Metastatic Lung Carcinoma in the Adrenal Gland (tissue), 1 donor: Measurements from ENCODE around the genes SMARCE1, KRTAP4-16 and KRTAP29-1.

- PRO-cap, result no peak
Observed at GRCh38 chr17:40203137-40203463, 16.0 kb upstream of the WIPF2 start.

DNA sequence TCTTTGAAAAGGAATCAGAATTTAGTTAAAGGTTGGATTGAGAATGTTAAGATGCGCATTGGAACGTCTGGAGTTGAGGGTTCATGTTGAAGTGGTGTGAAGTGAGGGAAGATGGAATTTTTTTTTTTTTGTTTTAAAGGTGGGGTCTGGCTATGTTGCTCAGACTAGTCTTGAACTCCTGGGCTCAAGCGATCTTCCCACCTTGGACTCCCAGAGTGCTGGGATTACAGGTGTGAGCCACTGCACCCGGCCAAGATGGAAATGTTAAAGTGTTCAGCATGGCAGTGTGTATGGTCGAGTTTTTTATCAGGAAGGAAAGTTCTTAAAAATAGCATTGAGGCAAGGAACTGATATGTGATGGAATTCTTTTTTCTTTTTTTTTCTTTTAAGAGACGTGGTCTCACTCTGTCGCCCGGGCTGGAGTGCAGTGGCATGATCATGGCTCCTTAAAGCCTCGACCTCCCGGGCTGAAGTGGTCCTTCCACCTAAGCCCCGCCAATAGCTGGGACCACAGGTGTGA is 981 bp downstream of the WIPF2 start:
- PRO-cap, result no peak

GRCh38 chr17:40322150-40322829 is 13.3 kb downstream of the RARA start:
- PRO-cap, result no peak

- PRO-cap, result no peak
Observed at GRCh38 chr17:40322830-40323448, 14.0 kb downstream of the RARA start.

DNA sequence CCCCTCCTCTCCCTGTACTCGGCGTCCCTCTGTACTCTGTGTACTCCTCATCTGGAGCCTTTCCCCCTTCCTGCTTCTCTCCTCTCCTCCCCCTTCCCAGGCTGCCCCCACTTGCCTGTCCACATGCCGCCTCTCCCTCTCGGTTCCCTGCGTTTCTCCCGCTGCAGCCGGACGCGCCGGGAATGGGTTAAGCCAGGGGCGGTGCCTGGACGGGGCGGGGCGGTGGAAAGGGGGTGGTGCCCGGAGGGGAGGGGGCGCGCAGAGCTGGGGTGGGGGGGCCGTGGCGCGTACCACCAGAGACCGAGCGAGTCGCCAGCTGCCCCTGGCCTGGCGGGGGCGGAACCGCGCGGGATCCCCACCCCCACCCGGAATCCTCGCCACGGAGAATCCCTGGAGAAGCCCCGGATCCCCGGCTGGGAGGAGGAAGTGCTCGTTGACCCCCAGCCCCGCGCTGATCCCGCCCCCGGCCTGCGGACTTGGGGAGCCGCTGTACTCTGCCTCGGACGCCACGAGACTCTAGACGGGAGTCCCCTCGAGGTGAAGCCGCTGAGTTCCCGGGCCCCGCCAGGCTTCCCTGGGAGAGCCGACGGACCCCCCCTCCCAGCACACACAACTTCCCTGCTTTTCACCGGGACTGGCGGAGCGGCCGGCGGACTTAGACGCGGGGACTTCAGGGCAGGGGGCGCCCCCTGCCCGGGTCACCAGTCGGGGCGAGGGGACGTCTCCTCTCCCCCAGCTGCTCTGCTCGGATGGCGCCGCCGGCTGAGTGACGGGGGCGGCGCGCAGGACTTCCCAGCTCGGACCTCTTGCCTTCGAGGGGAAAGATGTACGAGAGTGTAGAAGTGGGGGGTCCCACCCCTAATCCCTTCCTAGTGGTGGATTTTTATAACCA is 22.4 kb downstream of the GJD3 start:
- PRO-cap, result bidirectional peak, plus-strand start at position 261 of the sequence, minus-strand start at position 155 of the sequence; bidirectional peak, plus-strand start at position 519 of the sequence, minus-strand start at position 510 of the sequence; bidirectional peak, plus-strand start outside the sequence, minus-strand start at position 768 of the sequence

DNA sequence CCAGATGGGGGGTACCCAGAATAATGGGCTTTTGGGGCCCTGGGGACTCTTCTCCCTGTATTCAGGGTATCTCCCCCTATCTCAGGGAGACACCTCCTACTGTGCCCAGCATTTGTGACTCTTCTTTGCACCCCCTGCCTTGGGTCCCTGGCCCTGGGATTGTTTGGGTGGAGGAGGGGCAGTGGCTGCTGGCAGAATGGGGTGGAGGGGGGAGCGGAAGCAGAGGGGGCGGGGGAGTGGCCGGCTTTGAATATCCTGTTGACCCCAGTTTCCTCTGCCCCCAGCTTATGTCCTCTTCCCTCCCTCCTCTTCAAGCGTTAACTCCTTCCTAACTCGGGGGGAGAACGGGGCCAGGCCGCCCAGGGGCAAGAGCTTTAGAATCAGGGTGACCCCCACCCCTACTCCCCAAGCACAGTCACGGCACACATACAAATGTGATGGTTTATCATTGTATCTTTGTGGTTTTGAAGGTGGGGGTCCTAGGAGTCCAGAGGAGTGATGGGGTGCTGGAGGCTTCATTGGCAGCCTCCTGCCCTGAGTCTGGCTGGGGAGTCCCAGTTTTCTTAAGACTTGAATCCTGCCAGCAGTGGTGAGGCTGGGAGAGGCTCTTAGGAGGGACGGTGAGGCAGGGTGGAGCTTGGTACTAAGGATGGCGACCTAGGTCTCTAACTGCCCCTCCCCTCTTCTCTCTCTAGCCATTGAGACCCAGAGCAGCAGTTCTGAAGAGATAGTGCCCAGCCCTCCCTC is 16.7 kb downstream of the GJD3 start:
- PRO-cap, result no peak

- PRO-cap, result no peak
Observed at GRCh38 chr17:40356500-40357677, 7.6 kb downstream of the GJD3 start.

DNA sequence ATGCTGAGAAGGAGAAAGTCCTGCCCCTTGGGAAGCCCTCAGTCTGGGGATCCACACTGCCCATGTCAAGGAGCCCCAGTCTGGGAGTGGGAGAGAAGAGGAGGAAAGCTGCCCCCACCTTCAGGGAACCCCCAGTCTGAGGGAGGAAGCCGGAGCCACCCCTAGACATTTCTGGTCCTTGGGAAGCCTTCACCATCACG is 6.8 kb downstream of the GJD3 start:
- PRO-cap, result no peak

DNA sequence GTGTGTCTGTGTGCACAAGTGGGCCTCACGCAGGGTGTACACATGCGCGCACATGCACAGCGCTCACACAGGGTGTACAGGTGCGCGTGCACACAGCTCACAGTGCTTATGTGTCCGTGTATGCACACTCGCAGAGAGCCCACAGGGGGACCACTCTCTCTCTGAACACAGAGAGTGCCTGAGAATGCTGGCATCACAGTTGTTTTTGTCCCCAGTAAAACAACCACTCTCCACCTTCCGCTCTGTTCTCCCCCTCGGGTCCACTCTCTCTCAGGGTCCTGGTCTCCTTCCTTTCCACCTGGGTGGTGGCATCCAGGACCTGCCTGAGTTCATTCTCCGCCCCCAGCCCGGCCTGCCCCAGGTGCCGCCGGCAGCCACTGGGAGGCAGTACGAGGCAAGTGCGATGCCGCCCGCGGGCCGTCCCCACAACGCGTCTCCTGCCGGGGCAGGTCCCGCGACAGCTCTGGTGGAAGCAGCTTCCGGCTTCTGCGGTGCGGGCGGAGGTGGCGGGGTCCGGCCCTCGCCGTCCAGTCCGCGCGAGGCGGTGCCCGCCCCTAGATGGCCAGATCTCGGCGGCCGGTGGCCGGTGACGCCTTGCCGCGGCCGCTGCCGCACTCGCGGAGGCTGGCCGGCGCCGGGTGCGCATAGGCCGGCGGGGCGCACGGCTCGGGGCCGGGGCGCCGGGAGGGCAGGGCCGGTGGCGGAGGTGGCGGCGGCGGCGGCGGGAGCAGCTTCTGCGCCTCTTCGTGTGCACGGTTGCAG is 2.0 kb downstream of the GJD3 start:
- PRO-cap, result unidirectional peak, plus-strand start at position 387 of the sequence; unidirectional peak, plus-strand start at position 475 of the sequence

- PRO-cap, result no peak
Observed at GRCh38 chr17:40398304-40399386, 19.1 kb downstream of the TOP2A start.

DNA sequence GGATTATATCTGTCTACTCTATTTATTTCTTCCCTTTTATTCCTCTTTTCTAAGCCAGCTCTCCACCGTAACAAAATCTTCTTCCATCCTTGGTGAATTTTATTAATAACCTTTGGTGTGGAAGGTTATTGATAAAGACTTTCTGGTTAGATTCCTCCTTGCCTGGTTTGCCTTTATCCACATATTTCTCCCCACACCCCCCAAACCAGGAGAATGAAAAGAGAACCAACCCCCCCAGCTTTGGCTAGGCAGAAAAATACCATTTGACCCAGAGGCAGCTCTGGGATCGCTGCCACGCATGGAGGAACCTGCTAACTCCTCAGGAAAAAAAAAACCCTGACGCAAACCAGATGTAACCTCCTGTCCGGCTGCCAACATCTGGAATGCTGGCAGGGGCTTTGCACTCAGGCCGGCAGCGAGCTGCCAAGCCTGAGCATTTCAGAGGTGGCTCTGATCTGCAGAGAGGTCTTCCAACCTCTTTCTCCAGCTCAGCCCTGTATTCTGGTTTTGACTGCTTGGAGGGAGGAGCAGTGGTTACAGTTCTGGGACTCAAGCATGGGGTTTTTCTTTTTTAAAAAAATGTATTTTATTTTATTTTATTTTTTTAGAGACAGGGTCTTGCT is 8.1 kb downstream of the IGFBP4 start:
- PRO-cap, result no peak

GRCh38 chr17:40497456-40498132 is 3.8 kb downstream of the TNS4 start:
- PRO-cap, result no peak

DNA sequence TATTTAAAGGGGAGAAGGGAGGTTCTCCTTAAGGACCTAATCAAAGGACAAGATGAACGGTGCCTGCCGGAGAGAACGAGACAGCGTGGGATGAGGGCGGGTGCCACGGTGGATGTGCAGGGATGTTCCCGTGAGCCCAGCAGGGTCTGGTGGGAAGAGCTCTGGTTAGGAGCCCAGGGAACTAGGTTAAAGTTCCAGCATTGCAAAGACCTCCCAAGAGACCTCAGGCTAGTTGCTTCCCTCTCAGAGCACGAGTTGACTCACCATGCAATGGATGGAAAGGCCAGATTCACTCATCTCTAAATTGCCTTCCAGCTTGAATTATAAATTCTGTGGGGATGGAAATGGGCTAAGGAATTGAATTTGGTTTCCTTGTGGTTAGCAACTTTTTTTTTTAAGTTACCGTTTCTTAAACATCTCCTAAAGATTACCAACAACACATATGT is 14.6 kb downstream of the CCR7 start:
- PRO-cap, result no peak

- PRO-cap, result bidirectional peak, plus-strand start at chr17:40560528, minus-strand start at chr17:40560350
Observed at GRCh38 chr17:40560011-40560692, 5.1 kb downstream of the CCR7 start.

- PRO-cap, result no peak
Observed at GRCh38 chr17:40597240-40597913, 32.1 kb upstream of the CCR7 start.

GRCh38 chr17:40647692-40647980 is at the start of gene SMARCE1:
Gene SMARCE1, minus strand, starts transcription at chr17:40647818.
- PRO-cap, result bidirectional peak, plus-strand start at chr17:40648080, minus-strand start at chr17:40647817

DNA sequence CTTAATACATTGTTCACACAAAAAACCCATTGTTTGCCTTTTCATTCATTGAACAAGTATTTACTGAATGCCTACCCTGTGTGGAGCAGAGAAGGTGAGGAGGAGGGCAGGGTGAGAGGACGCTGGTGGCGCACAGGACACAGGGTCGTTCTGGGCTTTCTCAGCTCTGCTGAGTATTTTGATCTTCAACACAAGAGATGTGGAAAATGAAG is 8.0 kb upstream of the KRT23 start:
- PRO-cap, result no peak

- PRO-cap, result no peak
Observed at GRCh38 chr17:41102089-41102396, at the start of gene KRTAP4-16. Gene KRTAP4-16, minus strand, starts transcription at chr17:41102209.

DNA sequence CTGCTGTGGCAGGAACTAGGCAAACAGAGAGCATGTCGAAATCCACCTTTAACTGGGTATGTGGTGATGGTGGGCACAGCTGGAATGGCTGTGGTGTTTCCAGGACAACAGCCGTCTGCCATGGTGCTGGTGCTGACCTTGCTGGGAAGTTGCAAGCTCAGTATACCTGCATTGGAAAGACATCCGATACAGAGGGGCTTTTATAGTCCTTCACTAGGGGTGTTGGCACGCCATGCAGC is at the start of gene KRTAP29-1:
Gene KRTAP29-1 (minus strand): TSS at position 122 of the 239 bp plus-strand sequence.
- PRO-cap, result no peak

DNA sequence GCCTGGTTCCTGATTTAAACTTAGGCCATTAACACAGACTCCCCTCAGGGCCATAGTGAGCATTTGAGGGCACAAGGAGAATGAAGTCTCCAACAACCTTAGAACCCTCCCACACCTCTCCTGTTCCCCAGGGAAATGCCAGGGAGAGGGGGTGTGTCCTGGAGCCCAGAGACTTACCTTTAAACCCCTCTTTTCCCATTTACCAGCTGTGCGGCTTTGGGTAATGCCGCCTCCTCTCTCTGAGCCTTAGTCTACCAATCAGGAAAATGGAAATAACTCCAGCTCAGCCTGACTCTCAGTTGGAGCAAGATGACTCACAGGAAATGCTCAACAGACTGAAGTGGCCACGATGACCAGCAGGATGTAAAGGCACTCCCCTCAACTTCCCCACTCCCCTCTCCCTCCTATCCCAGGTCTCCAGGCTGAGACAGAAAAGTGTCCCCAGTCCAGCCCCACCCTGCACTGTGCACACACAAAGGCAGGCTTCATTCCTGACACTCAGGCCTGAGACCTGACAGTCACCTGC is 2.9 kb upstream of the KRT15 start:
- PRO-cap, result bidirectional peak, plus-strand start outside the sequence, minus-strand start at position 456 of the sequence